ENCODE measurements around a stretch of chr21.

DNA sequence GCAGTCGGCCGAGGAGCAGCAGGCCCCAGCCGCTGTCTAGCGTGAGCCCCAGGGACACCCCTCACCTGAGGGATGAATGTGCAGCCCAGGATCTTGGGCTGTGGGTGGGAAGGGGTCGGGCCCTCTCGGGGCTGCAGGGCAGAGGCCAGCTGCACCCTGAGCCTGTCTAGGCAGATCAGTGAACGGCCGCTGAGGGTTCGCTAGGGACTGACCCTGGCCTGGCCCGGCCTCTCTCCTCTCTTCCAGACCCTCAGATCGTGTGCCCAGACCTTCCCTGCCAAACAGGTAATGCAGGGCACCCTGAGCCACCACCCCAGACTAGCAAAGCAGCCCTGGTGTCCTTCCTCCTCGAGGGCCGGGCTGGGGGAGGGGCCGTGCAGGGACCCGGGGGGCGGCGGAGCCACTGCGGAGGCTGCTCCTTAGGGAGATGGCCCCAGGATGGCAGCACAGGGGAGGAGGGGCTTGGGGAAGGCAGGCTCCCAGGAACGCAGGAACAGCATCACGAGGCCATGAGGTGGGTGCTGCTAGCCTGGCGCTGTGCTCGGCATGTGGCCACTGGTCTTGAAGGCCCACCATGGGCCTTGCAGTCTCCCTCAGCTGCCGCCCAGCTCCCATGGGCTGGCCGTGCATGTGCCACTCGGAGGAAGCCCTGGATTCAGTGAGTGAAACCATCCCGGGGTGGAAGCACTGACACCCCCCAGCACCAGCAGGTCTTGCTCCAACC lies 28.5 kb downstream of the COL6A2 start:
- RRBS, result no CpG with 5 or more reads among the region's 26 CpGs

- RRBS, result 94% methylated on average over 3 of the region's 27 CpGs
These were observed 12.9 kb downstream of the FTCD start for GRCh38 chr21:46142390-46143008.

DNA sequence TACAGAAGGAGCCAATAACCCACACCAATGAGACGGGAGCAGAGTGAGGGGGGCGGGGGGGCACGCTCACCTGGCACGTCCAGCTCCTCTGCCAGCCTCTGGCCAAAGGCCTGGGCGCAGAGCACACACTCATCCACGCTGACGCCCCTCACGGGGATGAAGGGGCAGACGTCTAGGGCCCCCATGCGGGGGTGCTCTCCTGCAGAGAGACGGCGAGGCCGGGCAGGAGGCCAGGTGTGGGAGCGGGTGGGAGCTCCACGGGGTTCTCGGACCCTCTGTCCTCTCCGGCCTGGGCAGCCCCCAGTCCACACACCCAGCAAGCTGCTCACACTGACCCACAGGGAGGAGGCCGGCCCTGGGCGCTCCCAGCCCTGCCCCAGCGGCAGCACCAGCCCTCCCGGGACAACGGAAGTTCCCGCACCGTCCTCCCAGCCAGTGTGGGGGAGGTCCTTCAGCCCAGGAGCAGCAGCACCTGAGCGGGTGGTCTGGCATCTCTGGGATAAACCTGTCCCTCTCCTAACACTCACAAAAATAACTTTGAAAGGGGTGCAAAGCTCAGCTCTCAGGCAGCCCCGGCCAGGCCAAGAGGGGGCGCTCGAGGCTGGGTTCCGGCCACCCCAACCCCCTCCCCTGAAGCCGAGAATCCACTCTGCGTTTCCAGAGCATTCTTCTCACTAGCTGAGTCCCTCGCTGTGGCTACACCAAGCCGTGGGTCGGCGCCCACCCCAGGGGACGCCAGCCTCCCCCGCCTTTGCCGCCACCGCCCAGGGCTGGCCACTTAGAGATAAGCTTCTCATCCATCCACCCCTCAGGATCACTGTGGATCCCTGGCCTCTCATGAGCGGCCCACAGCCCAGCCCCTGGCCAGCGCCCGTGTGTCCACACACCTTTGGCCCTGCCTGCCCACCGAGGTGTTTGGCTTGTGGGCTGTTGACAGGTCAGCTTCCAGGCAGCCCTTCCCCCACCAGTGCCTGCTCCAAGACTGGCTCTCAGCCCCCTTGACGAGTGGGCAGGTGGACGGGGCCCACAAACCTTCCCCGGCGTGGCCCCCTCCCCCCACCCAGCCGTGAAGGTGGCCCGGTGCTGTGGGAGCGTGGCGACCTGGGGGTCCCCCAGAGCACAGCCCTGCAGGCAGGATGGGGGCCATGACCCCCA lies 2.2 kb downstream of the FTCD start:
- RRBS, result 58% methylated on average over 16 of the region's 51 CpGs

DNA sequence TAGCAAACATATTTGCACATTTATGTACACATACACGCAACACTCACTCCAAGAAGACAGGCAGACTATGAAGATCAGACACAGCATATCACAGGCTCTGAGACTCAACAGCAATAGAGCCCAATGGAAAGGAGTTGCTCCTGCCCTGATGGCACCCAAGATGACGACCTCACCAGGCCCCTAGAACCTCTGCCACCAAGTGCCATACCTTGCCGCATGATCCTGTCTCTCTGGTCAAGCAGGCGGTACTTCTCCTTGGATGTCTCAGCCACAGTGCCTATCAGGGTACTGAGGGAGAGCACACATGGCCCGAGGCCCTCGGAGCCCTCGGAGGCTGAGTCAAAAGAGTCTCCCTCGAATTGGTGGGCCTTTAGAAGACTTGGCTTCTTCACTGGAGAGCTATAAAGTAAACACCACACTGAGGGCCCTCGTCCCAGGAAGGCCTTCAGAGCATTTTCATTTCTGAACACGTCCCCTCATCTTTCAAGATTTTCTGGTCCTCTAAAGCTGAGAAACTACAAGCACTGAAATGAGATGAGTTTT lies 8.0 kb downstream of the MCM3AP start:
- RRBS, result no CpG with 5 or more reads among the region's 10 CpGs

DNA sequence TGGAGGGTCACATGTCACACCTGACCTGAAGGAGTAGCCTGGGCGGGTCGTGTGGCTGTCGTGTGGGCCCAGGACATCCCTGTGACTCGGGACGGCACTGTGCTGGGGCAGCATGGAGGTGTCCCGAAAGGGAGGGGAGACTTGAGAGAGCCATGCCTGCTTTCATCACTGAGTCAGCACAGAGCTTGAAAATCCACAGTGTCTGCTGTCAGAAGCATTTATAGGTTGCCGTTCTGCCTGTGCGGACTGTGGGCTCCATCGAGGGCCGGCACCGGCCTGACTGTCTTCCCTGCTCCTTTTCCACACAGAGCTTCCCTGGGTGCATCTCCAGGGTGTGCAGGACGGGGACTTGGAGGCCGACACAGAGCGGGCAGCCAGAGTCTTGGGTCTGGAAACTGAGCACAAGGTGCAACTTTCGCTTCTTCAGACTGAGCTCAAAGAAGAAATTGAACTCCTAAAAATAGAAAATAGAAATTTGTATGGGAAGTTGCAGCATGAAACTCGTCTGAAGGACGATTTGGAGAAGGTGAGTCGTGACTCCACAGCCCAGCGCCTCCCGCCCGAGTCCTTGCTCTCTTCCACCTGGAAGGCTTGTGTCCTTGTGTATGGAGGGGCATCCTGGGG lies 32.8 kb downstream of the PCNT start:
- RRBS, result no CpG with 5 or more reads among the region's 21 CpGs

GRCh38 chr21:46375540-46376374 lies 51.8 kb downstream of the PCNT start:
- RRBS, result 99% methylated on average over 5 of the region's 34 CpGs

DNA sequence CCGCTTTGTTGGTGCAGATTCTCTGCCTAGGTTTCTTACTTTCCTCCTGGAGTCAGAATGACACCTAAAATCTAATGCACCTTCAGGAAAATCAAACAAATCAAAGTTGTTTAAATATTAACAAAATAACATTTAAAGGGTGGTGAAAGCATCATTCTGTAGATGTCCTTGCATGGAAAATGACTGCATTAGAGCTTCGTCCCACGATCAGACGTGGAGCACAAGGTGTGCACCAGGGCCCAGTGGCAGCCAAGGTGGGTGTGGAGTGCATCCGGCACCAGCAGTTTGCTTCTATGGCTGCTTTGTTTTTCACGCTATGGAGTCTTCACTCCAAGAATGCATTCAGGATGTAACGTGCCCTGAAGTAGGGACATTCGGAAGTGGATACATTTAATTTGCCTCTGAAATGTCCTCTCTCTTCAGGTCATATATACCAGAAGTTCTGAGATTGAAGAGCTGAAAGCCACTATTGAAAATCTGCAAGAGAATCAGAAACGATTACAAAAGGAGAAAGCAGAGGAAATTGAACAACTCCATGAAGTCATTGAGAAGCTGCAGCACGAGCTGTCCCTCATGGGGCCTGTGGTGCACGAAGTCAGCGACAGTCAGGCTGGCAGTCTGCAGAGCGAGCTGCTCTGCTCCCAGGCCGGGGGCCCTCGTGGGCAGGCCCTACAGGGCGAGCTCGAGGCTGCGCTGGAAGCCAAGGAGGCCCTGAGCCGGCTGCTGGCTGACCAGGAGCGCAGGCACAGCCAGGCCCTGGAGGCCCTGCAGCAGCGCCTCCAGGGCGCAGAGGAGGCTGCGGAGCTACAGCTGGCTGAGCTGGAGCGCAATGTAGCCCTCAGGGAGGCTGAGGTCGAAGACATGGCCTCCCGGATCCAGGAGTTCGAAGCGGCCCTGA lies 47.7 kb upstream of the DIP2A start:
- RRBS, result 95% methylated on average over 6 of the region's 28 CpGs

DNA sequence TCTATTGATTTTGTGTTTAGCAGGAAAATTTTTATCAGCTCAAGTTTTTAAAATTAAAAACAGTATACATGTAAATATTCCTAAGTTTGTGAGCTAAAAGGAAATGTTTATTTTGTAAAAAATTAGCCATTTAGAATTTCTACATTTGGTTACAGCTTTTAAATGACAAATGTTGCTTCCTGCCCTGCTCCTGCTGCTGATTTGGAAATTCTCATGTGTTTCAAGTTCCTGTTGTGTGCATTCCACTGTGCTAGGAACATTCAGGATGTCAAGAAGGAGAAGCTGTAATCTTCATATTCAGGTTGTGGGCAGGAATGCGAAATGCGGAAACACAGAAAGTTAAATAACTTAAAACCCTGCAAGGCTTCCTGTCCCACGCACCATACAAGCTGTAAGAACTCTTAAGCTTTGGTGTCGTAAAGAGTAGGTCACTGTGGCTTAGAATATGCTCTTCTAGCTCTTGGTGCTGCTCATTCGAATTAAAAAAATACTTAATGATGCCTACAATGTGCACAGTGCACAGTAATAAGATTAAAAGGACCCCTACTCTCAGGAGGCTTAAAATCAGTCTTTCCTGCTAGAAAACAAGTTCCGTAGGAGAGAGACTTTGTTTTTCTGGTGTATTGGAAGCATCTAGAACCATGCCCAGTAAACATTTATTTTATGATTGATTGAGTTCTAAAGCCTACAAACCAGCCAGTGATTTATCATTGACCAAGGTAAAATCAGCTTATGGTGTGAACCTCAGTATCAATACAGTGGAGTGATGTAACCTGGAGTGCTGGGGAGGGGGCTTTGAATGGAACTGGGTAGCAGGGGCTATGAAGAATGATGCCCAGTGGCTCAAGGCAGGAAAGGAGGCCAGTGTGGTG lies 52.5 kb downstream of the S100B start:
- RRBS, result no CpG with 5 or more reads among the region's 6 CpGs

DNA sequence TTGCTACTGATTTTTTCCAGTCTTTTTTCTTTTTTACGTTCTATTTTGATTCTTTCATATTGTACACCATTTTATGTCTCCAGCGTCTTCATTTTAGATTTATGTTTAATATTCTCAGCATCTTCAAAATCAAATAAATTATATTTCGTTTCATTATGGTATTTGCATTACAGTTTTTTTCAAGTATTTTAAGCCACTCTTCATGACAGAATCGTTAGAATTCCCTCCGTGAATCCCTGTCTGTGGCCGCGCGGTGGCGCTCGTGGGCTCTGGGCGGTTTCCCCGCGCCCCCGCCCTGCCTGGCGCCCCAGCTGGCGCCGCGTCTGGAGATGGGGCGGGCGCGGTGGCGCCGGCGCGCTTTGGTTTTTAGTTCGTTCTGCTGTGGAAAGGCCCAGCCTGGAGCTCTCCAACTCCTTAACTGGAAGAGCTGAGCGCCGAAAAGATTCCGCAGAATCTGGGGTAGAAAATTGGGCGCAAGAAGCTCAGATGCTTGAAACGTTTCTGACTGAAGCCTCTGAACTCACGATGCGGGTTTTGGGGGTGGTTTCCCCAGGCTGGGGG lies 25.7 kb downstream of the PRMT2 start:
- RRBS, result no CpG with 5 or more reads among the region's 33 CpGs